Pulmonary artery (tissue), 1 donor: ENCODE data around the genes STK32B and PPP2R2C.

GRCh38 chr4:4761297-4761650, 98.2 kb upstream of the MSX1 start:
- PRO-cap: no peak

DNA sequence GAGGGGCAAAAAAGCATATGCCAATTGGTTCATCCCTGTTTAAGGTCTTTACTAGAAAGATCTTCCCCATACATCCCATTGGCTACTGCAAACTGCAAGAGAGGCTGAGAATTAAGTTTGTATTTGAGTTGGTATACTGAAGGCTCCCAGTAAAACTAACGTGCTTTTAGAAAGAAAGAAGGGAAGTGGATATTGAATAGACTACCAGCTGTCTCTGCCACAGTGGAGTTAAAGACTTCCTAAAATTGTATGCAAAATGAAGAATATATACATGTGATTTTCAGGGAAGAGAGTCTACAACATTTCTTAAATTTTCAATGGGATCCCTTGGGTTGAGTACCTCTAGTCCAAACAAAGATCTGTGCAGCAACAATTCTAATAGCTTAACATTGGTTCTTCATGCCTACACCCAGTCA, 62.9 kb upstream of the MSX1 start:
- PRO-cap: no peak

- PRO-cap: bidirectional peak, plus-strand start at chr4:5051526, minus-strand start at chr4:5051430
Measured at GRCh38 chr4:5051080-5051957, at the start of gene STK32B. STK32B (plus strand) TSS chr4:5051480.

DNA sequence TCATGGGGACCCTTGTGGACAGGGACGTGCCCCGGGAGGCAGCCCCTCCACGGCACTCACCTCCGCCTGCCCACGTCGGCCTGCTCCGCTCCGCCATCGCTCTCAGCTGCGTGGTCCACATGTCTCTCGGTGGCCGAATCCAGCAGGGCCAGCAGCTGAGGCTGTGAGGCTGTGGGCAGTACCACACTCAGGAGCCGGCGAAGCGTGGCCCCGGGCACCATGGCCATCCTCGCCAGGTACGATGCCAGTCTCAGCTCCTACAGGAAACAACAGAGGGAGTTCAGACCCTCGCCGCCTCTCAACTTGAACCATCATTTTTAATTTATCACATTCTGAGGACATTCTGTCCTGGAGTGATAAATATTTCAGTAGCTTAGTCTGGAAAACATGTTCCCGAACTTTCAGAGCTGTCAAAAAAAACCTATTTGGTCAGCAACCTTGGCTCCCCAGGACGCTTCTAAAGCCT, 139.9 kb downstream of the EVC2 start:
- PRO-cap: no peak

DNA sequence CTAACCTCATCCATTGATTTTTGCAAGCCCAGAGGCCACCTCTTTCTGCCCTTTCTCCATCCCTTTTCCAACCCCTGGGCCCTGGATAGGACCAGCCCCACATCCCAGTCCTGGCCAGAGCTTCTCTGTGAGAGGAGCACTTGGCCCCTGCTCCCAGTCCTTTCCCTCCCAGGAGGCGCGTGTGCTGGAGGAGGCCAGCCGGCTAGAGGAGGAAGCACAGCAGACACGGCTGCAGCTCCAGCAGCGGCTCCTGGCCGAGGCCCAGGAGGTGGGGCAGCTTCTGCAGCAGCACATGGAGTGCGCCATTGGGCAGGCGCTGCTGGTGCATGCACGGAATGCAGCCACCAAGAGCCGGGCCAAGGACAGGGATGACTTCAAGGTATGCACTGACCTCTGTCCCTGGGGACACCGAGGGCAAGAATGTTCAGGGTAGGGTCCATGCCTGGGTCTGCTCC, 87.4 kb downstream of the EVC start:
- PRO-cap: no peak

GRCh38 chr4:5826977-5827738, 65.7 kb downstream of the CRMP1 start:
- PRO-cap: no peak

- PRO-cap: no peak
Measured at GRCh38 chr4:5839753-5840360, 53.0 kb downstream of the CRMP1 start.

- PRO-cap: no peak
Measured at GRCh38 chr4:5869807-5870670, 22.8 kb downstream of the CRMP1 start.

DNA sequence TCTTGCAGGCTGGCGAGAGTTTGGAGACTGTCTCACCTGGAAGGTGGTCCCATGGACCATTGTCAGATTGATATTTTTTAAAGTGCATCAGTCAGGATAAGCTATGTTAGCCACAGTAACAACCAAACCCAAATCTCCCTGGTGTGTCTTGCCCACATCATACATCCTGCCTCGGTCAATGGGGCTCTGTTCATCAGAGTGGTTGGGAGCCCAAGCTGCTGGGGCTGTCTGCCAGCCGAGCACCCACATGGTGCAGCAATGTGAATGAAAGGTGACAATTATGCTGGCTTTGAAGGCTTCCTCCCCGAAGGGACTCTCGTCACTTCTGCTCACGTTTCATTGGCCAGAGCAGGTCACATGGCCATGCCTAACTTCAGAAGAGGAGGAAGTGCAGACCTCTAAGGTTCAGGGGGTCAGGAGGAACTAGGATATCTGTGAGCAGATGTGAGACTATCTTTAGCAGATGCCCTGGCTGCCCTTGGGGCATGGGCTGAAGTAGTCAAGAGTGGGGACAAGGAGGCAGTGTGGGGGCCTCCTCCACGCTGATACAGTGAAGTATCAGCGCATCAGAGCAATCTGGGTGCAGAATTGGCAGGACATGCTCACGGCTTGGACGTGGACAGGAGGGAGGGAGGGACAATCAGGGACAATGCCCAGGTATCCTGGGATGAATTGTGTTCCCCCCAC, 1.3 kb upstream of the JAKMIP1 start:
- PRO-cap: no peak

DNA sequence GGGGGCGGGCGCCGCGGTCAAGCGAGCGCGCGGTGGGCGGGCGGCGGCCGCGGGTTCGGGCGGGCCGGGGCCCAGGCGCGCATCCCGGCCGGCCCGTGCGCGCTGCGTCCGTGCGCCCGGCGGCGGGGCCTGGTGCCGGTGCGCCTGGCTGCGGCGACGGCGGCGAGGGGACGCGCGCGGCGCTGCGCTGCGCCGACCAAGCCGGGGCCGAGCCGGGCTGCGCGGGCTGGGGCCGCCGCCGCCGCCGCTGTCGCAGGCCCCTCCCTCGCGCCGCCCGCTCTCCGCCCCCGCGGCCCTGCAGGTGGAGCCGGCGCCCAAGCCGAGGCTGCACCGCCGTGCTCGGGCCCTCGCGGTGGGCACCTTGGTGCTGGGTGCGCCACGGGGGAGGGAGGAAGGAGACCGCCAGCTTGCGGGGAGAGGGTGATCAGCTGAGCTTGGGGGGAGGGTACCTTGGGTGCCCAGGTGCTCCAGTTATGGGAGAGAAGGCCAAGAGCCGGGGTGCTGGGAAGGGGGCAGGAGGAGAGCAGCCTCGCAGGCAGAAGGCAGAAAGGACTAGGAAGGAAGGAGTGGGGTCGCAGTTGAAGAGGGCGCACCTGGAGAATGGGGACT, at the start of gene PPP2R2C:
Gene PPP2R2C, minus strand, starts transcription at position 219 of the 609 bp plus-strand sequence.
- PRO-cap: no peak

DNA sequence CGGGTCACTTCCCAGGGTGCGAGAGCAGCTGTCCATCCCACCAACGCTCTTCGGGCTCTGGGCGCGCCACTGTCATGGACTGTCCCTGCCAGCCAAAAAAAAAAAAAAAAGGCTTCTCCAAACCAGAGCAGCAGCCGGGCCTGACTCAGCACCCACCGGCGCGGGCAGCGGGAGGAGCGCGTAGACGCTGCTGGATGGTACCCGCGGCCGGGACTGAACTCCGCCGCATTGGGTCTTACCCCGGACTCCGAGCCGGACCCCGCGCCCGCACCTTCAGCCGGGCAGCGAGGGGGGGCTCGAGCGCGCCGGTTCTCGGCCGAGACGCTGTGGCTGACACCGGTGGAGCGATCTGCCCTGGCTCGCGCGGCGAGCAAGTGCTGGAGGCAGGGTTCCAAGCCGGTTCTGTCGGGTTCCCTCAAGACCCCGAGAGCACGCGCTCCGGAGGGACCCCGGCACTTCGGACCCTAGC, 12.1 kb upstream of the MAN2B2 start:
- PRO-cap: no peak

- PRO-cap: no peak
Measured at GRCh38 chr4:6563446-6564289, 11.3 kb upstream of the MAN2B2 start.

- PRO-cap: no peak
Measured at GRCh38 chr4:6642432-6643131, 2.1 kb downstream of the MRFAP1 start.

GRCh38 chr4:6658294-6659201, 15.3 kb upstream of the ENSG00000170846 start:
- PRO-cap: no peak

DNA sequence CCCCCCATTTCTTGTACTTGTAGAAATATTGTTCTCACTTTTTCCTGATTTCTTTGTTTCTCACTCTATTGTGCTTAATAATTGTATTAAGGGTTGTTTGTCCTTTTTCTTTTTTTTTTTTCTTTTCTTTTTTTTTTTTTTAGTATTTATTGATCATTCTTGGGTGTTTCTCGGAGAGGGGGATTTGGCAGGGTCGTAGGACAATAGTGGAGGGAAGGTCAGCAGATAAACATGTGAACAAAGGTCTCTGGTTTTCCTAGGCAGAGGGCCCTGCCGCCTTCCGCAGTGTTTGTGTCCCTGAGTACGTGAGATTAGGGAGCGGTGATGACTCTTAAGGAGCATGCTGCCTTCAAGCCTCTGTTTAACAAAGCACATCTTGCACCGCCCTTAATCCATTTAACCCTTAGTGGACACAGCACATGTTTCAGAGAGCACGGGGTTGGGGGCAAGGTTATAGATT, 53.9 kb downstream of the KIAA0232 start:
- PRO-cap: no peak

GRCh38 chr4:6841921-6842360, 59.4 kb downstream of the KIAA0232 start:
- PRO-cap: no peak

GRCh38 chr4:6908124-6908830, 1.3 kb upstream of the TBC1D14 start:
- PRO-cap: no peak

- PRO-cap: no peak
Measured at GRCh38 chr4:6926648-6927862, 17.4 kb downstream of the TBC1D14 start.

- PRO-cap: no peak
Measured at GRCh38 chr4:7004148-7004848, 38.5 kb downstream of the CCDC96 start.

DNA sequence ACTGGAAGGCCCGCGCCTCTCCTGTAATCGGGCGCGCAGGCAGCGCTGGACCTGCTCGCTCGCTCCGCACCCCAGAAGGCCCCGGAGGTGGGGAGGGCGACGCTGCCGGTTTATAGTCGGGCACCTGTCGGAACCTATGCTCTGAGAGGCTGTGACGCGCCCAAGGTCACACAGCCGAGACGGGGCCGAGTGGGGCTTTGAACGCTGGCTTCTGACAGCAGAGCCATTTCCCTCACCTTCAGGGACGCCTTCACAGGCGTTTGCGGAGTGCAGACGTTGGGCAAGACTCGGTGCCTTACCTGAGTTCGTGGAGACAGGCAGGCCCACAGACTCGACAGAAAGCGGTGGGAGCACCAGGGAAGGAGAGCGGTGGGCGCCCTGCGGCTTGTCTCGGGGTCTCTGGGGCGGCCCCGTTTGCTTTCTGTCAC, 729 bp downstream of the TADA2B start:
- PRO-cap: unidirectional peak, minus-strand start at position 83 of the sequence